ENCODE data around the gene SEC14L1.

DNA sequence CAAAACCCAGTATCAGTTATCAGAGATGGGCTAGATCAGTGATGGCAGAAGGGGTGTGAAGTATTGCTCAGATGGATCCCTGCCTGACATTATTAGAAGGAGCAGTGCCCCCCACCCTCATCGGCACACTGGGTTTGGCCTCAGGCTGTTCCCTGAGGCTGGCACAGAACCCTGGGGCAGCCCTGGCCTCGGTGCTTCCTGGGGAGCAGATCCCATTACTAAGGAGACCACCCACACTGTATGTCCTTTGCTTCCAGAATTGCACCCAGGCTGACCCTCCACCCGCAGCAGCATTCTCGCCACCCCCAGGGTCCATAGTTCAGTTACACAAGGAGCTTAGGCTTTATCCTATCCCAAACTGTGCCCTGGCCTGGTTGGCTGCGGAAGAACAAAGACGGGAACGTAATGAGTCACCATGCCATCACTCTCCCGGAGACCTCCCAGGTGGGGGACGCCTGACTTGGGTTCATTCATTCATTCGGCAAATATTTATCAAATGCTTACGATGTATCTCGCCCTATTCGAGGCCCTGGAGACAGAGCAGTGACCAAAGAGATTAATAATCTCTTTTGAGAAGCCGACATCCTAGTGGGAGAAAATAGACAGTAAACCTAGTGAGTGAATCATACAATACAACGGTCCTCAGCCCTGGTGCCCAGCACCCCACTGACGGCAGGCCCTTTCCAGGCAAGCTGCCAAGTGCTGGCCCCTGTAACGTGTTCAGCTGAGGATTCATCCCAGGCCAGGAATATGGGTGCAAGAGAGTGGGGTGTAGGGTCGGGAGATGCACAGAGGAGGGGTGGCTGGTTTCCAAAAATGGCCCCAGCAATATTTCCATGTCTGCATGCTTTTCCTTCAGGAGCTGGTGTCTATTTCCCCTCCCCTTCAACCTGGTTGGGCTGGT lies 134.0 kb downstream of the MGAT5B start:
- PRO-cap: no peak
- RAMPAGE, long total RNA, 5 experiments: no peak in any of the 5 experiments
- RRBS: no CpG with 5 or more reads among the region's 18 CpGs

DNA sequence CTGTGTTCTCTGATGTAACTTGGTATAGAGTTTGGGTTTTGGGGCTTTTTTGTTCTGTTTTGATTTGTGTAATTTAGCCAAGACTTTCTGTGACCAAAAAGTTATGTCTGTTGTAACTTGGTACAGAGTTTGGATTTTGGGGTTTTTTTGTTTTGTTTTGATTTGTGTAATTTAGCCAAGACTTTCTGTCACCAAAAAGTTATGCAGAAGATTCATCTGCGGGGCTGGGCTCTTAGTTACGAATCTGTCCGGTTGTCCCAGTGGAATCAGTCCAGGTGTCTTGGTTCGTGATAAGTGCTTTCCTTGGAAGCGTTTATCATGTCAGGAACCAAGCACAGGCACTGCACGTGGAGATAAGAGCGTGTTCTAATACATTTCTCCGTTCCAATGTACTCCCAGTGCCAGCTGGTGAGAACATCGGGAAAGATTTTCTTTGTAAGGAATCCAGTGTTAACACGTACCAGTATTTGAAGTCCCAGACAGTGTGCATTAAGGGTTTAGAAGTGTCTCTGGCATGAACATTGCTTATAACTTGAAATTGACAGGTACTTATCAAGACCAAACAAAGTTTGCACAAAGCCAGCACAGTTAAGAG lies 44.0 kb upstream of the SEC14L1 start:
- PRO-cap: no peak
- RAMPAGE, long total RNA, 5 experiments: no peak in any of the 5 experiments
- RRBS: no CpG with 5 or more reads among the region's 10 CpGs

GRCh38 chr17:77126460-77126982 lies 14.2 kb upstream of the SEC14L1 start:
- PRO-cap: no peak
- RAMPAGE, long total RNA, 5 experiments: no peak in any of the 5 experiments
- RRBS: no CpG with 5 or more reads among the region's 11 CpGs

- PRO-cap: bidirectional peak, plus-strand start at chr17:77130215, minus-strand start at chr17:77129907
- RAMPAGE, long total RNA, 5 experiments: no peak in any of the 5 experiments
- RRBS: no CpG with 5 or more reads among the region's 20 CpGs
These were observed 10.9 kb upstream of the SEC14L1 start for GRCh38 chr17:77129601-77130526.

GRCh38 chr17:77133862-77134300 lies 6.9 kb upstream of the SEC14L1 start:
- PRO-cap: no peak
- RAMPAGE, long total RNA, 5 experiments: no peak in any of the 5 experiments
- RRBS: no CpG with 5 or more reads among the region's 8 CpGs

DNA sequence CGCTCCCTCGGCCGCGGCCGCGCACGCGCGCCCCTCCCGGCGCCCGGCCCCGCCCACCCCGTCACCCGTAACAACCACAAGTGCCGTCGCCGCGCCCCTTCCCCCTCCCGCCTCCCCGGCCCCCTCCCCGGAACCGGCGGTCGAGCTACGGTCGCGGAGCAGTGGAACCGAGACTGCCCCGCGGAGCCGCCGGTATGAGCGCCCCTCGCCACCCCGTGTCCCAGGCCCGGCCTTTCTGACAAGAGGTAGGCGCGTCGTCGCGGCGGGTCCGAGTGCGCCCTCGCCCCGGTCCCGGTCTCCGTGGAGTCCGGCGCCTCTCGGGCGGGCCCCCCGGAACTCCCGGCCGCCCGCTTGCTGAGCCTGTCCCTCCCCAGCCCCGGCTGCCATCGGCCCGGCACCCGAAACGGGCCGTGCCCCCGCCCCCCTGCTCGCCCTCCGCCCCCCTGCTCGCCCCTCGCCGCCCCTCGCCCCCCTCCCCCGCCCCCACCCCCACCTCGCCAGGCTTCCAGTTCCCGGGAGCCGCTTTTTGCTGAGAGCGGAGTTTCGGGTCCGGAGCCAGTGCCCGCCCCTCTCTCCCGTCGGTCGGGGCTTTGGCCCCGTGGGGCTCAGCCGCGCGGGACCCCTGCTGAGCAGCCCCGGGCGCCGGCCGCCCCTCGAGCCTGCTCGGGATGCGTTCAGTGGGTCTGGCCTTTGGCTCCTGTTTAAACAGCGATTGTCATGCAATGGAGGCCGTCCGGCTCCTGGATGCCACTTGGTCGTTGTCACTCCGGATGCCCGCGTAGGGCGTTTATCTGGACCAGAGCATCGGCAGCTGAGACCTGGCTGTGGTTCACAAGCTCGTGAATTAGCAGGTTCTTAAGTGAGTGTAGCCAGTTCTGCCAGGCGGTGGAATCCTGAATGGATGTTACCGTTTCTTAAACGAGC lies at the start of gene SEC14L1:
Gene SEC14L1 (plus strand): TSS at position 107 of the 924 bp plus-strand sequence.
- PRO-cap: bidirectional peak, plus-strand start at position 130 of the sequence, minus-strand start outside the sequence; bidirectional peak, plus-strand start at position 532 of the sequence, minus-strand start at position 382 of the sequence; bidirectional peak, plus-strand start at position 858 of the sequence, minus-strand start at position 763 of the sequence
- RAMPAGE, long total RNA, 5 experiments: start-site peak on the plus strand in 3 of 5 experiments, centred at positions 142 to 161 of the sequence, 77 to 174 reads per replicate
- RRBS: 2% methylated on average over 70 of the region's 105 CpGs

GRCh38 chr17:77142602-77143702 lies 2.2 kb downstream of the SEC14L1 start:
- PRO-cap: unidirectional peak, plus-strand start at chr17:77142992; unidirectional peak, plus-strand start at chr17:77143247
- RAMPAGE, long total RNA, 5 experiments: start-site peak on the plus strand in 1 of 5 experiments, at chr17:77142684-77142722 at its widest, 7 reads per replicate
- RRBS: no CpG with 5 or more reads among the region's 11 CpGs

DNA sequence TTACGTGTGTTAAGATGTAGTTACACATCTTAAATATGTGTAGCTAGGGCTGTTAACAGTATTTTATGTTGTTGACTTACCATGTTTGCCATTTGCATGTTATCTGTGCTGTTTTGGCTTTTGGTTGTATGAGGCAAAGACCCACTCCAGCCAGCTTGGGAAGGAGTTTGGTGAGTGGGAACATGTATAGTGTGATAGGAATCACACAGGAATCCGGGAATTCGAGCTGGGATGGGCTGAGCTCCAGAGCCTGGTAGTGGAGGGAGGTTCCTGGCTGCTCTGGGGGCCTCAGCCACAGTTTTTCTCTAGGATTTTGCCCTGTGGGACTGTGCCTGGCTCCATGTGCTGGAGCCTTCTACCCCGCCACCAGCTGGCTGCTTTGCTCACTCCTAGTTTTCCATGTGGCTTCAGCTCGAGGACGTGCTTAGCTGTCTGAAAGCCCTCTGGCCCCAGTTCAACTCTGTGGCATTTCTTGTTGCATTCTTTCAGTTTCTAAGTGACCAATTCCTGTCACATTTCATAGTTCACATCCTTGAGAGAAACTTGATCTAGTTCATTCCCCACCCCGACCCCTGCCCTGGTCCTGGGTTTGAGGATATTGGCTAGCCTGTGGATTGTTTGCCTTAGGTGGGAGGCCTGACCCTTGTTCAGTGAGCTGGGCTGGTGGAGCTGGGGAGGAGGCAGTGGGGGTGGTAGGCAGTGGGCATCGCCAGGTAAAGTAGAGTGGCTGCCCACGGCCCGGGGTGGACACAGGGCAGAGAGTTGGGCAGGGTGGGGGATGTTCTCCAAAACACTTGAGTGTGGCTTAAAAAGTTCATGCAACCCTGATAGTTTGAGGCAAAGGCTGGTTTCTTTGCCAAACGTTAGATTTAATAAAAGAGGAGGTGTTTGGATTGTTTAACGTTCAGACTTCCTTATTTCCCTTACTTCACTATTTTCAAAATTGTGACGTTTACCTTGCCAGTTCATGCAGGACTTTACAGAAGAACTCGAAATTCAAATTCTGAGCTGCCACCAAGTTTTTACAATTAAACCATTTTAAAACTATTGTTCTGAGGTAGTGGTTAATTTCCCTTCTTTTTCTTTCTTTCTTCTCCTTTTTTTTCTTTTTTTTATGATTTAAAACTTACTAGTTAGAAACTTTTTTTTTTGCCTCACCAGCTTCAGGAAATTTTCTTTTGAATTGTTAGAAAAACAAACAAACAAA lies 5.1 kb downstream of the SEC14L1 start:
- PRO-cap: bidirectional peak, plus-strand start at position 556 of the sequence, minus-strand start at position 401 of the sequence
- RAMPAGE, long total RNA, 5 experiments: no peak in any of the 5 experiments
- RRBS: no CpG with 5 or more reads among the region's 14 CpGs

DNA sequence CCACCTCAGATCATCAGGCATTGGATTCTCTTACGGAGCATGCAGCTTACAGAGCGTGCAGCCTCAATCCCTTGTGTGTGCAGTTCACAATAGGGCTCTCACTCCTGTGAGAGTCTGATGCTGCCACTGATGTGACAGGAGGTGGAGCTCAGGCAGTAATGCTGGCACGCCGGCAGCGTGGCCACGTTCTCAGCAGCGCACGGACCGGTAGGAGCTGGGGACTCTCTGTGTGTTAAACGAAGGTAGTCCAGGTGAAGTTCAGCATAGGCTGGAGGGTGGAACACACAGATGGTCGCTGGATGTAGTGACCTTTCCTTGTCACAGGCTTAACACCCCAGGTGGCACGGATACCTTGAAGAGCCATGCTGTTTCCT lies 37.8 kb downstream of the SEC14L1 start:
- PRO-cap: no peak
- RAMPAGE, long total RNA, 5 experiments: no peak in any of the 5 experiments
- RRBS: 96% methylated on average over 4 of the region's 12 CpGs

- PRO-cap: bidirectional peak, plus-strand start at chr17:77281084, minus-strand start at chr17:77281048; bidirectional peak, plus-strand start at chr17:77281459, minus-strand start at chr17:77281166
- RAMPAGE, long total RNA, 5 experiments: no peak in any of the 5 experiments
- RRBS: 1% methylated on average over 26 of the region's 70 CpGs
These were observed 389 bp upstream of the SEPTIN9 start for GRCh38 chr17:77280837-77281382.

DNA sequence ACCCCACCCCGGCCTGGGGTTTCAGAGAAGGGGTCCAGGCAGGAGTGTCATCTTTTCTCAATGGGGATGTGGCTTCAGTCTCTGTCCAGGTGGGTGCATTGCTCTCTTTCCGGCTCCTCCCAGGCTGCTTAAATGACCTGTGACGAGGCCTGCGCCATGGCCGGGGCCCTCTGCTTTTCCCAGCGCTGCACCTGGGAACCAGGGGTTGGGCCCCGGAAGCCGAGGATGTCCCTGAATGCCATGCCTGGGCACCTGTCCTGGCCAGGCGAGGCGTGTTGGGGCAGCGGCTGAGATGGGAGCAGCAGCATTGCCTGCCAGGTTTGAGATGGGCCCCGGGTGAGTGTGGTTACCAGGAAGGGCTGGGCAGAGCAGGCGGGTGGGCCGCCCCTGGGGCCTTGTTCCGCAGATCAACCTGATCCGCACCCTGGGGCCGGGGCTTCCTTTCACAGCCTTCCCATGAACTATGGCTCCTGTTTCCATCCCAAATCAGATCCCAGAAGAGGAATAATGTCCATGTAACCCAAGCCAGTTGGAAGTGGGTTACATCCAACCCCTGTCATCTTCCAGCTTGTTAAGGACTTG lies 6.9 kb downstream of the SEPTIN9 start:
- PRO-cap: no peak
- RAMPAGE, long total RNA, 5 experiments: no peak in any of the 5 experiments
- RRBS: 26% methylated on average over 12 of the region's 17 CpGs

DNA sequence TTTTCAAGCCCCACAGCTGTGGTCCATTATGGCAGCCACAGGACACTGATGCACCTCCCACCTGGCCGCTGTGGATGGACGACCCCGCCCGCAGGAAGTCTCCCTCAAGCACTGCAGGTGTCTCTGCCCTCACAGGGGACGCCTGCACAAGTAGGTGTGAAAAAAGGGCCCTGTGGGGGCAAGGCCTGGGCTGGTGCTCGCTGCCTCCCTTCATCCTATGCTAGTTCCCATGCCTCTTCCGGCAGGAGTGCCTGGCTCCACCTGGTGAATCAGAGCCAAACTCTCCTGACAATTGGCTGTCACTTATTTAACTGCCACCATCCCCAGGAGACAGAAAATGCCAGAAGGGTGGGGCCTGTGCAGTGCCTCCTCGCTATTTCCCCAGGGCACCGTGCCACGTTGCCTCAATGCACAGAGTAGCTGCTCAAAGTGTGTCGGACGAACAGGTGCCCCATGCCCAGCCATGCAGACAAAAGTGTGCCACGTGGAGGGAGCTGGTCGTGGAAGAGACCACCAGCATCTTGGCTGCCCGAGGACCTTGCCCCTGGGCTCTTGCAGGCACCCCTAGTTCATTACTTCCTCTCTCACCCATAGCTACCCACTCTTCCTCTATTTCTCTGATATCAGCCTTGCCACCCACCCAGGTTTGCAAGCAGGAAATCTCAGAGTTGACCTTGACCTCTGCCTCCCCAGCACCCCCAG lies 30.2 kb downstream of the SEPTIN9 start:
- PRO-cap: no peak
- RAMPAGE, long total RNA, 5 experiments: no peak in any of the 5 experiments
- RRBS: no CpG with 5 or more reads among the region's 15 CpGs

- PRO-cap: unidirectional peak, plus-strand start at chr17:77331721
- RAMPAGE, long total RNA, 5 experiments: no peak in any of the 5 experiments
- RRBS: no CpG with 5 or more reads among the region's 20 CpGs
These were observed 50.2 kb downstream of the SEPTIN9 start for GRCh38 chr17:77331444-77331926.

GRCh38 chr17:77409757-77410292 lies 128.5 kb downstream of the SEPTIN9 start:
- PRO-cap: no peak
- RAMPAGE, long total RNA, 5 experiments: start-site peak on the plus strand in 1 of 5 experiments, at chr17:77409730-77410102 at its widest, 5 reads per replicate
- RRBS: no CpG with 5 or more reads among the region's 13 CpGs

DNA sequence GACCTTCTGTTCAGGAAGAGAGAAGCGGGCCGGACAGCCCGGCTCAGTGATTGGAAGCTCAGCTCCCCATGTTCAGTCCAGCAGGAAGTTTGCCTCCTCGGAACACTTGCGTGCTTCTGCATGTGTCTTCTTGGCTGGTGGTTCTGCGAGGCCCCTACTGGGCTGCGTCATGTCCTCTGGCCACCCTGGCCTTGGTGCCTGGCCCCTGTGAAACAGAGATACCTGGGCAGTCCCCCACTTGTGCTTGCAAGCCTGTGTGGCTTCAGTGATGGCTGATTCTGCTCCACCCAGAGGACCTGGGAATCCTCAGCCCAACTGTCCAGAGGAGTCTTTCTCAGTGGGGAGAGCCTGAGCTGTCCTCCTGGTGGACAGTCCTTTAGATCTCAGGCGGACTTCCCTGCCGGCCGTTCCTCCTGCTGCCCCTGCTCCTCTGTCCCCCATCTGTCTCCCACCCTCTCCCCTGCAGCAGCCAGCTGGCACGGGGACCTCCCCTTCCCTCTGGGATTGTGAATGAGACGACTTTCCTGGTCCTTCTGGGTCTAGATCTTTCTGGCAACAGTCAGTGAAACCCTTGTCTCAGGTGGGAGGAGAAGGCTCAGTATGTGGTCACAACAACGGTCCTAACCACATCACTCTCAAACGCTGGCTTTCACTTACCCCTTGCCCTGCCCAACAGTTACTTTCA lies 139.1 kb downstream of the SEPTIN9 start:
- PRO-cap: no peak
- RAMPAGE, long total RNA, 5 experiments: no peak in any of the 5 experiments
- RRBS: 0% methylated on average over 2 of the region's 14 CpGs

DNA sequence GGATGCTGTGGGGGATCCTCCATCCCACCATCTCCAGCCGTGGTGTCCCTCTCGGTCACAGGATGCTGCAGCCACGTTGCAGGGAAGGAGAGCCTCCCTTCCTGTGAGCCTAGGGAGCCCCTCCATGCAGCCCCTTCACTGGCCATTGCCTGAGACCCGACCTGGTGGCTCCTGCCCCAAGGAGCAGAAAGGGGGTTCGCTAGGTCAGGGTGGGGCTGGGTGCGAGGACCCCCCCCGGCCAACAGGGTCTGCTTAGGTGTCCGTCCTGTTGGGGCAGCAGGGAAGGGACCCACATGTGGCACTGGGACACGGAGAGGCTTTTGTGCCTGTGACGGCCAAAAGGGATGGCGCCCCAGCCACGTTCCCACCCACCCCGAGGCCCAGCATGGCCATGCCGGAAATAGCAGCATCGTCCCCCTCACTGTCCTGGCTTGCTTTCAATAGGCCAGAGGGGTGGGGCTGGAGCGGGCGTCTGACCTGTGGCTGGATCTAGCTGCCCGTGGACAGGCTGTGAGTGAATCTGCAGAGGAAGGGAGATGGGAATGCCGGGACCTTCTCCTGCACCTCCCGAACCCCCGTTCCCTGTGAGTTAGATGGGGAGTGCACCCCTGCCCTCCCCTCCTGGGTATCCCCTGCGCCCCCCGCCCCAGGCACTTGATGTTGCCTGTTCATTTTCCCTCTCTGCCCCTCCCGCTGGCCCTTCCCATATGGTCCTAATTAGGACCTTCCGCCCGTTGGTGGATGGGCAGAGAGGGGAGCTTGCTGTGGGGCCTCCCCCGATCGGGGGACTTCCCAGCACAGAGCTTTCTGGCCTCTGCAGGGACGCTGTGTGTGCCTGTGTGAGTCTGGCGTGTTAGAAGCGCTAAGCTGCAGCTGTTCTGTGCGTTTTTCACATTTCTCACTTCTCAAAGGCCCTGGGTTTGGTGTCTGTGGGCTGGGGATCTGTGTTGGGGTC lies 152.1 kb downstream of the SEPTIN9 start:
- PRO-cap: no peak
- RAMPAGE, long total RNA, 5 experiments: no peak in any of the 5 experiments
- RRBS: no CpG with 5 or more reads among the region's 32 CpGs

DNA sequence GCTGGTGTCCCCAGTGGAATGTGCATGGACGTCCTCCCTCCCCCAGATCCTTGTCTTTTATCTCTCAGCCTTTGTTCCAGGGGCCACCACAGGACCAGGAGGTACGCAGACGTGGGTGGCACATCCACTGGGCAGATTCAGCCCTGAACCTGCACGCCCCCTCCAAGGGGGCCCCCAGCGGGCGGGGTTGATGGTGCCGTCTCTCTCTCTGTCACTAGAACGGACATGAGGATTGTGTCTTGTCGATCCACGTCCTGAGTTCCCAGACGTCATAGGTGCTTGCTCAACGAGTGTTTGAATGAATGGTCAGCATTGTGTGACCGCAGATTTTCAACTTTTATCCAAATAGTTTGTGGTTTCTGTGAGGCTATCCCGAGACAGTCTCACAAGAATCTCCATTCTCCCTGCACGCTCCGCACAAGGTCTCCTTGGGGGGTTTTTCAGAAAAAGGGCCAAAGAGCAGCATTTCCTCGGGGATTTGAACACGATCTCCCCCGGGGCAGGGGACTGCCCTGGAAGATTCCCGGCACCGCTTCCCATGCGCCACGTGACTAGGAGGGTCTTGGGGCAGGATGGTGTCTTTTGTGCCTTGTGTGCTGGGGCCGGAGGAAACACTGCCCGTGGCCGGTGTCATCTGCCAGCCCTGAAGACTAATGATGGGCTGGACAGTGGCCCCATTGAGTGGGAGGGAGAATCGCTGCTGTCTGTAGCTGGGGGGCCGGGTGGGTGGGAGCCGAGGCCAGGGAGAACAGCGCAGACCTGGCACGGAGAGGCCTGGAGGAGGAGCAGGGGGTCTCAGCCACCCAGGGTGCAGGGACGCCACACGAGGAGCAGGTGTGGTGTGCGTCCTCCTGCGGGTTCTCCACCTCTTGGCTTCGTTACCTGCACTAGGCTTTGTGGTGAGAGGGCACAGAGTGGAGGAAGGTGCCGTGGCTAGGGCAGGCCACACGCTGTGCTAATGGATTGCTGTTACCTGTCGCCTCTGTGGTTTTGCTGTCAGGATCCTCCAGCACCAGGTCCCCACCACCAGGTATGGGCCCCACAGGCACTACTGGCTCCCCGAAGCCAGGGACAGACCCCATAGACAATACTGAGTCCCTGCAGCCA lies 174.5 kb downstream of the SEPTIN9 start:
- PRO-cap: bidirectional peak, plus-strand start at position 987 of the sequence, minus-strand start at position 863 of the sequence
- RAMPAGE, long total RNA, 5 experiments: no peak in any of the 5 experiments
- RRBS: 60% methylated on average over 8 of the region's 40 CpGs

DNA sequence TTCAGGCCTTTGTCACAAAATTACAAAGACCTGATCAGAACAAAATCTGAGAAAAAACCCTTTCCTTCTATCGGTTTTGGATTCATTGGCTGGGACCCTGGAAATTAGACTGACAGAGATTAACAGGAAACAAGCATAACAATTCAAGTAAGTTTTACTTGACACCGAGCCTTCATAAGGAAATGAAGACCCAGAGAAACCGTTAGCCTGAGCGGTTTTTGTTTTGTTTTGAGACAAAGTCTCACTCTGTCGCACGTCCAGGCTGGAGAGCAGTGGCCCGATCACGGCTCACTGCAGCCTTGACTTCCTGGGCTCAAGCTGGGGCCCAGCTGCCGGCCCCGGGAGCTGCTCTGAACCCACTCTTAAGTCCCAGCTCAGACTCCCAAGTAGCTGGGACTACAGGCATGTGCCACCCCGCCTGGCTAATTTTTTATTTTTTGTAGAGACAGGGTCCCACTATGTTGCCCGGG lies 180.8 kb downstream of the SEPTIN9 start:
- PRO-cap: no peak
- RAMPAGE, long total RNA, 5 experiments: start-site peak on the plus strand in 2 of 5 experiments, centred at positions 116 to 150 of the sequence, 5 to 7 reads per replicate
- RRBS: 61% methylated on average over 1 of the region's 12 CpGs

- PRO-cap: no peak
- RAMPAGE, long total RNA, 5 experiments: no peak in any of the 5 experiments
- RRBS: no CpG with 5 or more reads among the region's 7 CpGs
These were observed 242.3 kb downstream of the SEPTIN9 start for GRCh38 chr17:77523635-77523960.

GRCh38 chr17:77601532-77601962 lies 320.2 kb downstream of the SEPTIN9 start:
- PRO-cap: unidirectional peak, minus-strand start at chr17:77601700
- RAMPAGE, long total RNA, 5 experiments: no peak in any of the 5 experiments
- RRBS: no CpG with 5 or more reads among the region's 9 CpGs